Camera-type eye (tissue), 1 donor: ENCODE data around the gene SYNJ1.

DNA sequence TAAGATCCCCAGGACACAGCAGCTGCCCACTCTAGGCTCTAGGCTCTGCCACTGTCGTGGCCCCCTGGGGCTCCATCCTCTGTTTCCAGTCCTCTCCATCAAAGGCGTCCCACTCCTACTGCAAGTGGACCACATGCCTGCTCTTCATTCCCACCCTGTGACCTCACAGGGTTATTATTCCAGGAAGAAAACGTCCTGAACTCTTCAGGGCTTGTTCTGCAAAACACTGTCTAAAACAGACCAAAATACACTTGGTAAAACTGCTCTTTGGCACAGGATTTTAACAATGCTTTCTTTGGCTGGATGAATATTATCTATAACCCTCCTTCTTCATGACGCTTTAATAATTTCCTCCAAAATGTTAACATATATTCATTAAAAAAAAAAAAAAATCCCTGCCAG, 11.8 kb downstream of the URB1 start:
- RAMPAGE, long total RNA = no peak

GRCh38 chr21:32393494-32394130, 800 bp upstream of the URB1 start:
- RAMPAGE, long total RNA = no peak

- RAMPAGE, long total RNA = no peak
These were observed 15.8 kb downstream of the TCP10L start for GRCh38 chr21:32569233-32570193.

DNA sequence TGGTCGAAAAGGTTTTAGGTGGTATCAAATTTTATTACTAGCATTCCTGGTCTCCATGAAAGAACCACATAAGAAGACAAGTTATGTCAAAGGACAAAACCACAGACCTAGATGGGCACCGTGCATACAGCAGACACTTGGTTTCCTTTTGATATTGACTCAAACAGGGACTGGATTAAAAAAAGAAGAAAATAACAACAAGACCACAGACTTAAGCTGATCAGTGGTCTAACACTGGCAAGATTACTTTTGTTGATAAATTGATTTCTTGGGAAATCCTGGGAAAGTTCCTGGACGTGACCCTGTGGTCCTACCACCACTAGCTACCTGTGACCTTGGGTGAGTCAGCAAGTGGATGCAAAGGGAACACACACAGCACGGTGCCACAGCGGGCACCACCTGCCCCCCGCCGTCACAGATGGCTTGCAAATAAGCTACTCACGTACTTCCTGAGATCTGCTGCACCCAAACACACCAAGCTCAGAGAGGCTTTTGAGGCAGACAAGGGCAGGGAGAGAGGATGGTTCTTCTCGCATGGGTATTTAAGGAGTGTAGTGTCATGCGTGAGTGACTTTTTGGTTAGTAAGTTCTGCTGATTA, 12.7 kb downstream of the CFAP298 start:
- RAMPAGE, long total RNA = no peak

- RAMPAGE, long total RNA = no peak
These were observed 9.0 kb downstream of the CFAP298 start for GRCh38 chr21:32603194-32603635.

DNA sequence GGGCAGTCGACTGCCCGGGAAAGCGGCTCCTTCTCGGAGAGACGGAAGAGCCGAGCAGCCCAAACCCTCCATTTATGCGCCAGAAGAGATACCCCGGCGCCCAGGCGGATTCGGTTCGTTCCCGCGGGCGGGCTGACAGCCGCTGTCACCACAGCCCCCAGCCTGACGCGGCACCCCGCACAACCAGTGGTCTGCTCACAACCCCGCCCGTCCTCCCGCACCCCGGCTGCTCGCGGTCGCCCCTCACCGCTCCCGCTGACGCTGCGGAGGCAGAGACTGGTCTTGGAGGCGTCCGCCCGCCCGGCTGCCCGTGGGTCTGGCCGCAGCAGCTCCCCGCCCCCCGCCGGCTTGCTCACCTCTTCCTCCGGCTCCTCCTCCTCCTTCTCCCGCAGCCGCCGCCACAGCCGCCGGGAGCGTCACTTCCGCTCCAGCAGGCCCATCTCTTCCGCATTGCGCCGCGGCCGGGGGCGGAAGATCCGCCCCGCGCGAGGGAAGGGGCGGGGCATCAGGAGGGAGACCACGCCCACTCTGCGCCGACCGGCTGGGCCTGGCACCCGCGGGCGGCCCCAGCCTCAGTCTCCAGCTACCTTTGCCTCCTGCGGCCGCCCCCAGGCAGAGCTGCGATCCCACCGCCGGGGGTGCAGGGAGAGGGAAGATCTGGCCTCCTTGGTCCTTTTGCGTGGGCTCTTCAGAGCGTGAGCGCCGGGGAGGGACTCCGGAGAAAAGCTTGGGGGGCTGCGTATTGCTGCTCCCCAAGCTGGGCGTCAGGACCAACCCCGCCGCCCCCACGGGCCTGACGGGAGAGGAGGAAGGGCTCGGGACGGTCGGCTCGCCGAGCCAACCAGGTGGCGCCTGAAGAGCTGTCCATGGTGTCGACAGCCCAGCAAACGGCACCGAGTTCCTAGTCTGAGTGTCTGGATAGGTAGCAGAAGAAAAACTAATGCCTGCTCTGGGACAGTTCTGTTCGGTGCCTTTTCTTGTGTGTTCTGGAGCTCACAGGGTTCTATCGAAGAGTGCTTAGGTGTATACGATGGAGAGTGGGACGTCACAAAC, at the start of gene SYNJ1:
SYNJ1 (minus strand) TSS at position 424 of the 1,053 bp plus-strand sequence.
- RAMPAGE, long total RNA = no peak

DNA sequence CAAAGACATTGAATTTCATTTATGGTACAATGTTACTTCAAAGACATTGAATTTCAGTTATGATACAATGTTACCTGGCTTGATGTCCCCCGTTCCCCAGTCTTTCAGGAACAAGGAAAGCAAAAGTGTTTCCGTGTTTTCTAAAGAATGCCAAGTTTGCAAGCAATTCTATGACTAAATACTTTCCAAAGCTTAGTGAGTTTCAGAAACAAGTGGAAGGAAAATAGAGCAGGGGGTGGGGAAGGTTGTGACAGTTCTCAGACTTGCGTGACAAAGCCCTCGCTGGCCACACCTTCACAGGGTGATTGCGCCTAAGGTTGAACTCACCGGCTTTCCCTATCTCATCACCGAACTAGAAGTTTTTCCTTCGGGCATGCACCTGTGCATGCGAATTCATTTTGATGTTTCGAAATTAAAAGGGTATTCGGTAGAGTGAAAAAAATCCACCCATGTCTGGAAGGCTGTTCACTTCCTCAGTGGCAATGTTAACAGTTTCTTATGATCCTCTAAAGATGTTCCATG, 930 bp upstream of the PAXBP1 start:
- RAMPAGE, long total RNA = no peak

- RAMPAGE, long total RNA = no peak
These were observed 7.7 kb downstream of the IFNAR2 start for GRCh38 chr21:33237317-33237859.

- RAMPAGE, long total RNA = no peak
These were observed 25.5 kb downstream of the IFNGR2 start for GRCh38 chr21:33428238-33429501.

GRCh38 chr21:33431961-33432581, 28.9 kb downstream of the IFNGR2 start:
- RAMPAGE, long total RNA = no peak

- RAMPAGE, long total RNA = no peak
These were observed 28.1 kb downstream of the TMEM50B start for GRCh38 chr21:33451703-33452113.

GRCh38 chr21:33541311-33541802, 560 bp downstream of the GART start:
- RAMPAGE, long total RNA = no peak

GRCh38 chr21:33648306-33648903, 6.1 kb downstream of the ITSN1 start:
- RAMPAGE, long total RNA = no peak

DNA sequence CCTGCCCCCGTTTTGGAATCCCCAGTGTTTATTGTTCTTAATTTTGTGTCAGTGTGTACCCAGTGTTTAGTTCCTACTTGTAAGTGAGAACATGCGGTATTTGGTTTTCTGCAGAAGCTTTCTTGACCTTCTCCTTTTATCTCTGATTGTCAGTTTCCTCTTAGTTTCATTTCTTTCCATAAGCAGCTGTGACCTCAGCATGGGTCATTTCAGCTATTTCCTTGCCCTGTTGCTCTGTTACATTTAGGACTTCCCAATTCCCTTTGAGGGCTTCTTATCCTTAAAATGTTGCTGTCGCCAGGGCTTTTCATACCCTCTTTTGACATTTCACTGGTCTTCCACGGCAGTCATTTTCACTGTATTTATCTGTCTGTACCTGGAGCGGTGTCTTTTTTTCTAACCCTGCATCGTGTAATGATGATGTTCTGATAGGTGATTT, 14.9 kb downstream of the ITSN1 start:
- RAMPAGE, long total RNA = no peak

- RAMPAGE, long total RNA = no peak
These were observed 12.9 kb downstream of the ATP5PO start for GRCh38 chr21:33902334-33903522.

GRCh38 chr21:33924193-33924542, 8.6 kb upstream of the ATP5PO start:
- RAMPAGE, long total RNA = no peak

DNA sequence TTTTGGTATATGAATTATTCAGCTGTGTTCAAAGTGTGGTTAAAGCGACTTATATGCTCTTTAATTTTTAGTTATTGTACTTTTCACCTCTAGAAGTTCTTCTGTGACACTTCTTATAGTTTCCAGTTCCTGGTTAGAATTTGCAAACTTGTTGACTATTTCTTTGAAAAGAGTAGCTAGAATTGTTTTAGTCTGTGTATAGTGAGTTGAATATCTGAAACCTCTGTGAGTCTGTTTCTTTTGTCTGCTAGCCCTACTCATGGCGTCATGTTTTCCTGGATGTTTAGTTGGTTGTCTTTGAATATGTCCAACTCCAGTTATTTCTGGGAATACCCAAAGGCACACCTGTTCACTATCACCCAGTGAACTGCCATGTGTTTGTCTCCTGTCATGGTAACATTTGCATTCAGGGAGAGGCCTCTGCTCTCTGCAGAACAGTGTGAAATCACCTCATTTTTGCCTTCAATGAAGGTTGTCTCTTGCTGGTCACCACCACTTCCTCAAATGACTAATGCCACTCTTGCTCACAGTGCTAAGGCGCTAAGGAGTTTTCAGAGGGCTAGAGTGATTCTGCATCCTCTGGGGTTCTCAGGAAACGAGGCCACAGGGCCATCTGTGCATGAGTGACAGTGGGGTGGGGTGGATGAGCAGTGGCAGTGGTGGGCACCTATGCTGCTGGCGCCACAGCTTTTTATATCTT, 59.8 kb upstream of the ATP5PO start:
- RAMPAGE, long total RNA = no peak

- RAMPAGE, long total RNA = no peak
These were observed 78.2 kb upstream of the ATP5PO start for GRCh38 chr21:33993737-33994290.

GRCh38 chr21:34520687-34521462, 8.9 kb upstream of the KCNE1 start:
- RAMPAGE, long total RNA = no peak

GRCh38 chr21:34527796-34528562, 16.0 kb upstream of the KCNE1 start:
- RAMPAGE, long total RNA = no peak